ENCODE results near the genes CCN5 and STK4.

- RRBS, result no CpG with 5 or more reads among the region's 9 CpGs
These were observed 70.3 kb downstream of the JPH2 start for GRCh38 chr20:44116715-44117005.

GRCh38 chr20:44175198-44175661, 11.8 kb downstream of the JPH2 start:
- RRBS, result no CpG with 5 or more reads among the region's 11 CpGs

DNA sequence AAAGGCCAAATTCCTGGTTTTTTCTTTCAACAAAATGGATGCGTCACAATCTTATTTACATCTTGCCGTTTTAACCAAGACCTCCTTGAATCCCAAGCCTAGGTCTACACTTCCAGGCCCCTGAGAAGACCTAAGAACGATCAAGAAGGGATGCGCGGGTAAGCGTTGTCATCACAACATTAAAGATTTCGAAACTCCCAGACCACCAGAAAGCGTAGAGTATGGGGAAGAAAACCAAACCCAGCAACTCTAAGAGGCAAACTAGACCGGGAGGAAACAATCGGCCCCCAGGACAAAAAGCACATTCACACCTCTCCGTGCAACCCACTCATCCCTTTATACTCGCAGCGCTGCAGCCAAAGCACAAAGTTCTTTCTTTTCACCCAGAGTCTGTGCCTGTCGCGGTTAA, 866 bp downstream of the OSER1 start:
- RRBS, result no CpG with 5 or more reads among the region's 15 CpGs

GRCh38 chr20:44287027-44287678, 23.8 kb downstream of the FITM2 start:
- RRBS, result no CpG with 5 or more reads among the region's 2 CpGs

DNA sequence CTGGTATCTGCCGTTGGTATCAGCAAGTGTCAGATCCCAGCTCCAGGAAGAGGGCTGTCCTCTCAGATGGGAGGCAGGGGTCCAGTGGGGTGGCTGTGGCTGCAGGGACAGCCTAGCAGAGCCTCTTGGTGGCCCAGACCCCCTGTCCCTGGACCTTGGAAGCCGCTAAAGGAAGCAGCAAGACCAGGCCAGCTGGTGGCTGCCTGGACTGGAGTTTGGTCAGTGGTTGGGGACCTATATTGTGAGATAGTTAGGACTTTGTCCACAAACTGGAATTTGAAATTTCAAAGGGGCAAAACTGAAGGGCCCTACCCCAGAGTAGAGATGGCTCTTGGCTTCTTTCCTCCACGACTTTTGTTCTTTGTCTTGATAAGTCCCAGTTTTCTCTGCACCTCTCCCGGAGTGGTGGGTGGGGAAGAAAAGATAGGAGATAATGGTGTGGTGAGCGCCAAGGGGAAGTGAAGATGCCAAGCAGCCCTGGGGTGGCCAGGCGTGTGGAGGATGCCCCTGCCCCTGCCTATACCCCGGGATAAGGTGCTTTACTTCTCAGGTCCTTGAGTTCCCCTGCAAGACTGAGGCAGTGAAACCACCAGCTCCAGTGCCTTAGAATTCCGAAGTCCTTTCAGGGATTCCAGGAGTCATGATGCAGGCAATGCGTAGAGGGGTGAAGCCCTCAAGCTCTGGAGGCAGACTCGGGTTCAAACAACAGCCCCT, 40.1 kb downstream of the HNF4A start:
- RRBS, result no CpG with 5 or more reads among the region's 10 CpGs

GRCh38 chr20:44401451-44402031, 46.0 kb downstream of the HNF4A start:
- RRBS, result no CpG with 5 or more reads among the region's 12 CpGs

DNA sequence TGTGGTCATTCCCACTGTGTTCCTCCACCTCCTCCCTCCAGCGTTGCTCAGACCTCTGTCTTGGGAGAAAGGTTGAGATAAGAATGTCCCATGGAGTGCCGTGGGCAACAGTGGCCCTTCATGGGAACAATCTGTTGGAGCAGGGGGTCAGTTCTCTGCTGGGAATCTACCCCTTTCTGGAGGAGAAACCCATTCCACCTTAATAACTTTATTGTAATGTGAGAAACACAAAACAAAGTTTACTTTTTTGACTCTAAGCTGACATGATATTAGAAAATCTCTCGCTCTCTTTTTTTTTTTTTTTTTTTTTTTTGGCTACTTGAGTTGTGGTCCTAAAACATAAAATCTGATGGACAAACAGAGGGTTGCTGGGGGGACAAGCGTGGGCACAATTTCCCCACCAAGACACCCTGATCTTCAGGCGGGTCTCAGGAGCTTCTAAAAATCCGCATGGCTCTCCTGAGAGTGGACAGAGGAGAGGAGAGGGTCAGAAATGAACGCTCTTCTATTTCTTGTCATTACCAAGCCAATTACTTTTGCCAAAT, 43.5 kb upstream of the TTPAL start:
- RRBS, result no CpG with 5 or more reads among the region's 7 CpGs

DNA sequence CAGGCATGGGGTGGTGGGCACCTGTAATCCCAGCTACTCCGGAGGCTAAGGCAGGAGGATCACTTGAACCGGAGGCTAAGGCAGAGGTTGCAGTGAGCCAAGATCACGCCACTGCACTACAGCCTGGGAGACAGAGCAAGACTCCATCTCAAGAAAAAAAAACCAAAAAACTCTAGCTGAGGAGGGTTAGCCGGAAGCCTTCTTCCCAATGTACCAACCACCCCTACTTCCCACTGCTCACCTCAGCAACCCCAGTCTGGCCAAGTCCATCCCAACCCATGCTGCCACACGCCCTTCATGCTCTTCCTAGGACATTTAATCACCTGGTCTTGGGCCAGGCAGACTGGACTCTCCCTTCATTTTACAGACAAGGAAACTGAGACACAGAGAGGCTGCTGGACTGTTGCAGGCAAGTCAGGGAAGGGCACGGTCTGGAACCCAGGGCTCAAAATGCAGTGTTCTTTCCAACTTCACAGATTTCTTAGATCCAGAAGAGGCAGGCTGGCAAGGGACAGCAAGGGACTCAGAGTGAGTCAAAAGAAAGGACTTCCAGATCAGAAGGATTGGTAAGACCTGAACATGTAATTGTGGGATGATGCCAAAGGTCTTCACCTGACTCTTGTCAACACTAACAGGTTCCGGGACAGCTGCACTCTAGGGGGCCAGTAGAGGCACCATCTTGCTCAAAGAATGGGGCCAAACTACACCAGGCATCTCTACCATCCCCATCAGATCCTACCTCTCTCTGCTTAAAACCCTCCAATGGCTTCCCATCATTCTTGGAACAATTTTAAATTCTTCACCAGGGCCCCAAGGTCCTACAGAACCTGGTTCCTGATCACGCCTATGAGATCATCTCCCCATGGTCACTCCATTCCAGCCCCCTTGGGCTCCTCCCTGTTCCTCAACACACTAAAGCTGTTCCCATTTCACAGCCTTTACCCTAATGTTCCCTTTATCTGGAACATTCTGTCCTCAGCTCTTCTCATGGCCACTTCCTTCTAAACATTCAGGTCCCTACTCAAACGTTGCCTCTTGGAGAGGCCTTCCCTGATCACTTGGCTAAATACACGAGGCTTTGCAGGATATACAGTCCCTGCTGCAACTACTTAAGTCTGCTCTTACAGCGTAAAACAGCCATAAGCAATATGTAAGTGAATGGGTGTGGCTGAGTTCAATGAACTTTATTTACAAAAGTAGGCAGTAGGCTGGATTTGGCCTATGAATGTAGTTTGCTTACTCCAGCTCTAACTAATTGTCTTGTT, 29.9 kb upstream of the TTPAL start:
- RRBS, result no CpG with 5 or more reads among the region's 11 CpGs

GRCh38 chr20:44587669-44588115, 5.3 kb downstream of the PKIG start:
- RRBS, result no CpG with 5 or more reads among the region's 6 CpGs

- RRBS, result no CpG with 5 or more reads among the region's 3 CpGs
These were observed 19.3 kb downstream of the PKIG start for GRCh38 chr20:44601604-44602121.

GRCh38 chr20:44633446-44633997, 18.0 kb downstream of the ADA start:
- RRBS, result no CpG with 5 or more reads among the region's 2 CpGs

- RRBS, result 52% methylated on average over 8 of the region's 21 CpGs
These were observed 433 bp downstream of the ADA start for GRCh38 chr20:44651038-44651494.

GRCh38 chr20:44685189-44685434, 30.1 kb upstream of the CCN5 start:
- RRBS, result no CpG with 5 or more reads among the region's 4 CpGs

- RRBS, result no CpG with 5 or more reads among the region's 8 CpGs
These were observed 22.2 kb upstream of the CCN5 start for GRCh38 chr20:44692797-44693495.

DNA sequence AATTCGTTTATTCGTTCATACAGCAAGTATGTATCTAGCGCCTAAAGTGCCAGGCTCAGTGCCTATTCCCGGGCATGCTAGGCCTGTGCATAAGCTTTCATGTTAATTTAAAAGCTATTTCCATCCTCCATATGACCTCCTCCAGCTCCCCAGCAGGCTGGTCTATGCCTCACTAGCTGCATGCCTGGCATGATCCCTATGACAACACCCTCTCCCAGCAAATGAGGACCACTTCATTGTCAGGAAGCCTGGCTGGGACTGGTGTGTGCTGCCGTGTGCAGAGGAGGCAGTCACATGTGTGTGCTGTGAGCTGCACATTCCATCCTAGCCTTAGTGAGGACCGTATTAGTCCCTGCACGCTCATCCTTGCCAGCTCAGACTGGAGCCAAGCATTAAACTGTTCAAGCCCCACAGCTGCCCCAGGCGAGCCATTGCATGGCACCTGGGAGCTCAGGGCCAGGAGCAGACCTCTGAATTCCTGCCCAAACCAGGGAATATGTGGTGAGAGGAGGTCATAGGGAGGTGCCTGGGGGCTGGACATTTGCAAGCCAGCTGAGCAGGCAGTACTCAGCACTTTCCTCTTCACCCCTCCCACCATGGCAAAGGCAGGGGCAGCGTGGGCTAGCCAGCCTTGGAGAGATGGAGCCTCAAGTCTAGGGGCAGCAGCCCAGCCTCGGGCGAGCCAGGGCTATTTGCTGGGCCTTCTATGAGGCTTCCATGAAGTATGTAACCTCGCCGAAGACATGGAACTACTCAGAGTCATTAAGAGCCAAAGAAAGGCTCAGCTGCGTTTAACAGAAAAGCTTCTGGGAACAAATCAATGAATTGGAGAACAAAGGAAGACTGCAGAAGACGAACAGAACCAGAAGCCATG, 8.7 kb upstream of the CCN5 start:
- RRBS, result no CpG with 5 or more reads among the region's 15 CpGs

GRCh38 chr20:44714403-44715609, at the start of gene CCN5:
TSS of gene CCN5 (plus strand) at chr20:44715369.
- RRBS, result 80% methylated on average over 2 of the region's 36 CpGs

DNA sequence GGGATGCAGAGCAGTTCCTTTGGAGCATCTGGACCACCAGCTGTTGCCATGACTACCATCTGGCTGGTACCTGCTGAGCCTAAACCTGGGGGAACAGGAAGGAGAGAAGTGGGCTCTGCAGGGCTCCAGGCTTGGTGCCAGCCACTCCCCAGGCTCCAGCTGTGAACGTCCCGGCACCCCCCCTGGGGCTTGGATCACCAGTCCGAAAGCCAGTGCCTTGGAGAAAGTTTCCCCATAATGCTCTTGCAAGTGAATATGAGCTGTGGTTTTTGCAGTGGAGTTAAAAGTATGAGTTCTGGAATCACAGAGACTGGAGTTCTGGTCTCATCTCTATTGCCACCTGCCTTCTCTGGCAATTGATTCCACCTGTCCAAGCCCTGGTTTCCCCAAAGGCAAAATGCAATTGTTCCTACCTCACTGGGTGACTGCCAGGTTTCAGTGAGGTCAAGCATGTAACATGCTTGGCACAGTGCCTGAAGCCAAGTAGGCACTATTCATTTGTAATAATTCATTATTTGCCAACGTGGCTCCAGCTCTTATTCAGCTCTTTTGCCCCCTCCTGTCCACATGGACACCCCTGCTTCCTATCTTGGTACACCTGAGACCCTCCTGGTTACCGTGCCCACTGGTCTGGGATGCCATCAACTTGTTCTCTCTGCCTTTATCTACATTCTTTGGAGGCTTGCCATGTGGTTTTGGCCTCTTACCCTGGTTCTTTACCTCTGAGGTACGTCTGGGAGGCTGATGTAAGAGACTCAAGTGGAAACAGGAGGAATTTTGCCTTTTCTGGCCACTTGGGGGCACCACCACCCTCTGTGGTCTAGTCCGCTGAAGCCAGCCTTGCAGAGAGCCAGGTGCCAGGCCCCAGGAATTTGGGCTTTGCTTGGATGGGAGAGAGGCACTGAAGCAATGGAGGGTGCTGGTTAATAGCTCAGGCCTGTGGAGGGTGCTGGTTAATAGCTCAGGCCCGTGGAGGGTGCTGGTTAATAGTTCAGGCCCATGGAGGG, 1.5 kb downstream of the KCNK15 start:
- RRBS, result no CpG with 5 or more reads among the region's 8 CpGs

- RRBS, result 2% methylated on average over 31 of the region's 65 CpGs
These were observed at the start of gene STK4 for GRCh38 chr20:44966163-44967261. TSS of gene STK4 (plus strand) at chr20:44966512.

- RRBS, result no CpG with 5 or more reads among the region's 1 CpG
These were observed 1.1 kb upstream of the WFDC5 start for GRCh38 chr20:45116154-45116379.